SK-N-MC (cell line): ENCODE measurements around the gene APOL6.

DNA sequence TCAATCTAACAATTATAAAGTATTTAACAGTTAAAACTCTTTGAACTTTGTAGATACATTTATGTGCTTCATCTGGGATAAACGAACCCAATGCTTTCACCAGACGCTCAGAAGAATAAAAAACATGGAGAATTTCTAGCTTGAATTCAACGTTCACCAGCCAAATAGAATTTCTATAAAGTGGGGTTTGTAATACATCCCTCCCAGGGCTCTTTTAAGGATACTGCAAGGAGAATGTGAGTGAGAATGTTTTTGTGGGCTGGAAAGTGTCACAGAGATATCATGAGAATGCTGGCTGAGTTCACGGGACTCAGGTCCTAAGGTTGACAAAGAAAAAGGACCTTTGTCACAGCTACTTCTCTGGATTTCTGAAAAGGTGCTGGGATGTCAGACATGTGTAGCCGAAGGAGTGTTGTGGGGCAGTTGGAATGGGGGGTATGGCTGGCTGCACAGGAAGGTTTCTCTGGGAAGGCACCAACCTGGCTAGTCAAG is 54.4 kb downstream of the TIMP3 start:
- RRBS: no CpG with 5 or more reads among the region's 5 CpGs

DNA sequence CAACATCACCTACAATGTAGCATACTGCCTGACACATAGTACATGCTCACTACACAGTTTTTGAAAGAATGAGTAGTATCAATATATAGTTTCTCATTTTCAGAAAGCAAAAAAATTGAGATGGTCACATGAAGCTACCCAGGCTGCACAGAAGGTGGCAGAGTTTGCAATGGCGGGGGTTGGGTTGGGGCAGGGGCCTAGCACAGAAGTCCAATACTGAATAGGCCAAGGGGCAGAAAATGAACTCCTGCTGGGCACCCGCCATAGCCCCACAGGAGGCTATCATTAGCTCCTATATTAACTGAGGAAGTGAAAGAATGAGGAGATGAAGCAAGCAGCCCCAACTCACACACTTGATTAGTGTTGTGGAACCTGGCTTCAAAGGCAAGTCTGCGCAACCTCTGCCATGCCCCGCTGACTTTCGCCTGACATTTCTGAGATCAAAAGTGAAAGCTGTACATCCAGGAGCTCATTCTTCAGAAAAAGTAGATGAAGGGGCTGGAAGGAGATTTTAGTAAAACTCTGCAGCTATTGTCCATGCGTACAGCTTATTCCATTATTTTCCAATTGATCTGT is 241.3 kb upstream of the SYN3 start:
- RRBS: no CpG with 5 or more reads among the region's 6 CpGs

GRCh38 chr22:33325582-33326153 is 267.5 kb upstream of the SYN3 start:
- RRBS: no CpG with 5 or more reads among the region's 6 CpGs

GRCh38 chr22:33563117-33563780 is 357.0 kb downstream of the LARGE1 start:
- RRBS: no CpG with 5 or more reads among the region's 15 CpGs

GRCh38 chr22:33736967-33737685 is 183.2 kb downstream of the LARGE1 start:
- RRBS: no CpG with 5 or more reads among the region's 11 CpGs

DNA sequence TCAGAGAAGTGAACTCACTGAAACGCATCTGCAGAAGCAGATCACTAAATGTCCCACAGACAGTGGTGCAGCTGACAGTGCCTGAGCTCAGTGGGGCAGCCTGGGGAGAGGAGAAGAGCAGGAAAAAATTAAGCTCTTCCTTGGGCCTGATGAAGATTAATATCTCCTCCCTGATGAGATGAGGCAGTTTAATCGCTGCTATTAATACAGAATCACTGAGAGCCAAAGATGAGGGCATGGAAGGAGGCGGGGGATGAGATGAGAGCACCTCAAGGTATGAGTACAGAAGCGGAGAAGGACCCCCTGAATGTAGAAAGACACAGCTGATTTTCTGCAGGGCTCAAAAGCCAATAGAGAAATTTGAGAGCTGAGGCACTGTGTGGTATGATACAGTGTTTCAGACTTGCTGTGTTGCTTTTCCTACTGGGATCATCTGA is 180.6 kb downstream of the LARGE1 start:
- RRBS: no CpG with 5 or more reads among the region's 4 CpGs

DNA sequence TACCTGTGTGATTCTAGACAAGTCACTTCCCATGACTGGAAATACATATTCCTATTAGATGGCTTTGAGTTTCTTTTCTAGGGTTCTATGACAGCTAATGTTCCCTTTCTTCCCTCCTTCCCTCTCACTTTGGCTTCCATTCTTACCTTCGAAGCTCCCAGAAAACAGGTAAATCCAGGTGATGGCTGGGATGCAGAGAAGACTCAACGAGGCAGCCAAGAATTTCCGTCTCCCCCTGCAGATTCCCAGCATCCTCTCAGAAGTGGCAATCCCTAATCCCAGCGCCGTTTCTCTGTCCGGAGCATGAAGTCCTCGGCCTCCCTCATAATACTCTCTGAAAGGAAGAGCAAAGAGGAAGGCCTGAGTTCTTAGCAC is 159.1 kb downstream of the LARGE1 start:
- RRBS: no CpG with 5 or more reads among the region's 7 CpGs

DNA sequence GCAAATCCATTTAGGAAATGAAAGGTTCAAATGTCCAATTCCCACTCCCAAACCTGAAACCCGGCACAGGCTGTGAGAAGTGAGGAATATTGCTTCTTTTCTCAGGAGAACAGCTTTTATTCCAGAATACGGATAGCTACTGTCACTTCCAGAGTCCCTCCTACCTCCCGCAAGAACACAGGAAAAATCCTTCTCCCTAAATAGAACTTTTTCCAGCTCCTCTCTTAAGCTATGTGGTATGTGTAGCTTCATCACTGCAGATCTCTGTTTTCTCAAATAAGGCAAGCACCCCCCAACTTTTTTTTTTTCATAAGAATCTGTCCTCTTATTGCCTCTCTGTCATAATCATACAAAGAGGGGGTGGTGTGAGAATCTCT is 126.8 kb downstream of the LARGE1 start:
- RRBS: no CpG with 5 or more reads among the region's 3 CpGs

DNA sequence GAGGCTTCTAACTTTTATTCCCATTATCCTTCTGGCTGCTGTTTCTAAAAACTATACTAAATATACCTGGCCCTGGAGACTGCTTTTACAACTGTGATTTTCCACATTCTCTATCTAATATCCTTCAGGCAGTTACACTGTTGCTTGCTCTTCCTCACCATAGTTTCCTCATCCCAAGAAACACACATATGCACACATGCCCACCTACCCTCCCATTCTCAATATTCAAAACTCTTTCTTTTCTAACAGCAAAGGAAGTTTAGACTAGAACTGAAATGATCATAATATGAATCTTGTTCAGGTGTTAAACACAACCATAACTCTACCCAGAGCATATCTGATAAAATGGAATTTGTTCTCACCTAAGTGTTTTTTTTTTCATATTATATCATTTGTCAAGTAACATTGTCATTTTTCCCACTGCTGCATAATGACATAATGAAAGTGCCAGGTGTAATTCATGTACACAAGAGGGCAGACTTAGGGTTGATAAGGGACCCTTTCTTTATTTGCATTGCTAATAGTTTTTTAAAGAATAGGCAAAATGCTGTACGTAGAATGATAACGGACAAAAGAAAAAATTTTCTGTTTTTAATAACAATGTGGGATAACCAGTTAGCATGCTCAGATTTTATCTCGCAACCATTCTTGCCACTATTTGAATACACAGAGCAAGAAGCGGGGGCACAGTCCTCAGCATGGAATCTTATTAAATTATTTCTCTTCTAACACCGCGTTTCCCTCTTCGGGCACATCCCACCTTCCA is 5.0 kb downstream of the LARGE1 start:
- RRBS: no CpG with 5 or more reads among the region's 7 CpGs

GRCh38 chr22:35134613-35135164 is 68.7 kb downstream of the ISX start:
- RRBS: no CpG with 5 or more reads among the region's 8 CpGs

GRCh38 chr22:35310730-35311787 is 11.4 kb downstream of the TOM1 start:
- RRBS: no CpG with 5 or more reads among the region's 21 CpGs

- RRBS: no CpG with 5 or more reads among the region's 14 CpGs
These were observed 29.3 kb upstream of the HMOX1 start for GRCh38 chr22:35351540-35352068.

DNA sequence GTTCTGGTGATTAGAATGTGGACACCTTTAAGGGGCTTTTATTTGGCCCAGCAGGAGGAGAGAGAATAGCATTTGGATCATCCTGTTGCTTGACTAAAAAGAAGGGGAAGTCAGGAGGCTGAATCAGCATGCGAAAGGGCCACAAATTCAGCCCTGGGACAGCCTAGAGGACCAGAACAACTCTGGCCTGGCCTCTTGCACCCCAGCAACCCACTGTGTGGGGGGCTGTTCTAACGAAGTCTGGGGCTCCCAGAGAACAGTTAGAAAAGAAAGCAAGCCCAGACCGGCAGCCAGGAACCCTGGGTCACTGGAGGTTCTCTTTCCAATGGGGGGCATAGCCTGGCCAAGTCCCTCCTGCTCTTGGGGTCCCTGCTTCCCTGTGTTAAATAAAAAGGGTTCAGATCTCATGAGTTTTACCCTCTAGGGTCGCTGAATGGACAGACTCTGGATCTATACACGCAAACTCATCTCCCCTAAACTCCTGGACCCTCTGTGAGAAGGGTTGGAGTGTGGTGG is 3.0 kb upstream of the HMOX1 start:
- RRBS: no CpG with 5 or more reads among the region's 5 CpGs

DNA sequence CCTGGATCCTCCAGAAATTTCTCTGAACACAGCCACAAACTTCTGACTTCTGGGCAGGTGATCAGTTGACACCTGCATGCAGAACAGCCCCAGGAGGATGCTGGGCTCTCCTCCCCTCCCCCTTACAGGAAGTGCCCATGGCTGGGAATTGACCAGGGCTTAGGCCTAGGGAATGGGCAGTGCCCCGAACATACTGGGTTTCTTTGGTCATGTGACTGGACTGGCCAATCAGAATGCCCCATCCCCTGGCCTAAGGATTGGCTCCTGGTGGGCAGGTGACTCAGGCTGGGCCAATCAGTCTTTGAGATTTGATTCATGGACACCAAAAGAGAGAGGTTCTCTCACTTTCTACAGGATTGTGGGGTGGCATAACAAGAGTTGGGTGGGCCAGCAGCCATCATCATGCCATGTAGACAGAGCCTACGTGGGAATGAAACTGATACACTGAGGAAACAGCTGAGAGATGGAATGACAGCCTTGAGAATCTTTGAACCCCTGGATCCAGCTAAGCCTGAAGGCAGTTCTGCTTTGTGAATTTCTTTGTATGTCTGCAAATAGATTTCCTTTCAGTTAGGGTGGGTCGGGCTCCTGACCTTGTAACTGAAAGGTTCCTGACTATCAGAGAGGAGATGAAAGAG is 37.2 kb downstream of the MCM5 start:
- RRBS: no CpG with 5 or more reads among the region's 3 CpGs

DNA sequence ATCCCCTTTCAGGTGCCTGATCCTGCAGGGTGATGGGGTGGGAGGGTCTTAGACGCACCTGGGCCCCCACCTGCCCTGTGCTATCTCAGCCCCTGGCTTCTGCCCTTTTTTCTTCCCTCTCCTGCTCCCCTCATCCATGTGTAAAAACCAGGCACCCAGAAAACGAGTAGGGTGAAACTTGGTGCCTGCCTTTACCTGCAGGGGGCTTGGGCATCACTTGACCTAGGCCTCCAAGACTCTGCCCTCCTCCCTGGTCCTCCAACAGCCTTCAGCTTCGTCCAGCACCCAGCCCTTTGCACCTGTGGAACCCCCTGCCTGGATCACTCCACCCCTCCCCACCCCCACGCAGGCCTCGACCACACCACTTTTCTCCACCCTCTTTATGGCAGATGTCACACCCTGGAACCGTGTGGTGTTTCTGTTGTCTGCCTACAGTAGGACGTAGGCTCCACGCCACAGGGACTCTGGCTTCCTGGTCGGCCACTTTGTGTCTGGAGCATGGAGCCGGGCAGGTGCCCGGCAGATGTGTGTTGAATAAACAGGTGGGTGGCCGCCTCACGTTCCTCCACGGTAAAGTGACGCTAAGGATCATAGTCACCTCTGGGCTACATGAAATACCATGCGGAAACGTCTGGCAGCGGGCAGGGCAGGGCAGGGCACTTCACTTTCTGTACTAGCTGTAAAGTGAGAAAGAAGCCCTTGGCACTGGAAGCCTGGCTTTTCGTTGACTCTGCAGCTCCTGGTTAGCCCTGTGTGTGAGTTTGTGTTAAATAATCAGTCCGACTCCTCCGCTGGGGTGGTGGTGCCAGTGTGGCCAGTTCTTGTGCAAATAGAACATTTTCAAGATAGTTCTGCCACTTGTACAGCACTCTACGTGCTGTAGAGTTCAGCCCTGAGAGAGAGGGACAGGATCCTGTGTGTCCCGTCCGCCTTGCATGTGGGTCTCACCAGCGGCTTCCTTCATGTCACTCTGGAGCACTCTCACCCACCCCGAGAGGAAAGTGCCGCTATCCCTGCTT is 52.3 kb downstream of the MCM5 start:
- RRBS: no CpG with 5 or more reads among the region's 27 CpGs

DNA sequence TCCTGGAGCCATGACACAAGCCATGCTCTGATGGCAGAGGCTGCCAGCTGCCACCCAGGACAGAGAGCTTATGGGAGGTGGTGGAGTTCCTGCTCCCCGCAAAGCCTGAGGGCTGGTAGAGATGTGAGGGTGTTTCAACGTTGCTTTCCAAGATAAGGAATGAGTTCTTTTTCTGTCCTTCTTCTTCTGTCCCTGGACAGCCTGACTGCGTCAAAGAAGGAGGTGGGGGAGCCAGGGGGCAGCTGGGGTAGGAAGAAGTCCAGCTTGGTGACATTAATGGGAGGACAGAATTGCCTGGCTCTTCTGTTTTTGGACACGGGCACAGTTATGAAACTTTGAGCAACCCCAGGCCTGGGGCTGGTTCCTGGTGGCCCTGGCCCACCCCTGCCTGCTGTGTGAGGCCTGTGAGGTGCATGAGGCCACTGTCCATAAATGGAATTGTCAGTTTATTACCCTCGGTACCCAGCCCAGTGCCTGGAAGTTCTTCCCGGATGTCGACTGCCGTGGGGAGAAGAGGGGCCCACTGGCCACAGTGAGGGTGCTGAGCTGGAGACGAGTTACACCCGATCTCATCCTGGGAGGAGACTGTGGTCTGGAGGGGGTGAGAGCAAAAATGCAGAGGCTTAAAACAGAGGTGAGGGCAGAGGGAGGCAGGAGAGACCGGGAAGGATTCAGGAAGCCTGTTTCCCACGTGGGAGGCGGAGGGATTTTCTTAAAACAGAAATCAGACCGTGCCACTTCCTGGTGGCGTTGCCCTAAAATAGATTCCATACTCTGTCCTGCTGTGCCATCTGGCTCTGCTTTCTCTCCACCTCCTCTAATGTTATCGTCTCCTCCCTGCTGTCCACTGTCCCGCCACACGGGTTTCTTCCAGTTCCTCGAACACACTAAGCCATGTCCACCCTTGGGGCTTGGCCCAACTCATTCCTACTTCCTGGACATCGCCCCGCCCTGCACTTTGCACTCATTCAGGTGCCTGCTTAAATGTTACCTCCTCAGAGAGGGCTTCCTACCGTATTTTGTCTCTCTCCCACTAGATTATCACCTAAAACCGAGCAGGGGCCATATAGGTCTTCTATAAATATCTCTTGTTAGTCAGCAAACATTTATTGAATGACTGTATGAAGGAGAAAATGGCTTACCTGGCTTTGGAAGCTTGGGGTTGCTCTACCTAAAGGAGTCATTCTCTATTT is 59.7 kb upstream of the RASD2 start:
- RRBS: no CpG with 5 or more reads among the region's 23 CpGs

- RRBS: no CpG with 5 or more reads among the region's 11 CpGs
These were observed 6.3 kb downstream of the MB start for GRCh38 chr22:35610632-35611362.

GRCh38 chr22:35611559-35612464 is 5.3 kb downstream of the MB start:
- RRBS: no CpG with 5 or more reads among the region's 7 CpGs

GRCh38 chr22:35612759-35613504 is 4.2 kb downstream of the MB start:
- RRBS: no CpG with 5 or more reads among the region's 17 CpGs

GRCh38 chr22:35648026-35648828 is at the start of gene APOL6:
Gene APOL6, plus strand, starts transcription at chr22:35648446.
- RRBS: no CpG with 5 or more reads among the region's 15 CpGs